Fibroblast of villous mesenchyme (primary cell): ENCODE measurements around a stretch of chr9.

DNA sequence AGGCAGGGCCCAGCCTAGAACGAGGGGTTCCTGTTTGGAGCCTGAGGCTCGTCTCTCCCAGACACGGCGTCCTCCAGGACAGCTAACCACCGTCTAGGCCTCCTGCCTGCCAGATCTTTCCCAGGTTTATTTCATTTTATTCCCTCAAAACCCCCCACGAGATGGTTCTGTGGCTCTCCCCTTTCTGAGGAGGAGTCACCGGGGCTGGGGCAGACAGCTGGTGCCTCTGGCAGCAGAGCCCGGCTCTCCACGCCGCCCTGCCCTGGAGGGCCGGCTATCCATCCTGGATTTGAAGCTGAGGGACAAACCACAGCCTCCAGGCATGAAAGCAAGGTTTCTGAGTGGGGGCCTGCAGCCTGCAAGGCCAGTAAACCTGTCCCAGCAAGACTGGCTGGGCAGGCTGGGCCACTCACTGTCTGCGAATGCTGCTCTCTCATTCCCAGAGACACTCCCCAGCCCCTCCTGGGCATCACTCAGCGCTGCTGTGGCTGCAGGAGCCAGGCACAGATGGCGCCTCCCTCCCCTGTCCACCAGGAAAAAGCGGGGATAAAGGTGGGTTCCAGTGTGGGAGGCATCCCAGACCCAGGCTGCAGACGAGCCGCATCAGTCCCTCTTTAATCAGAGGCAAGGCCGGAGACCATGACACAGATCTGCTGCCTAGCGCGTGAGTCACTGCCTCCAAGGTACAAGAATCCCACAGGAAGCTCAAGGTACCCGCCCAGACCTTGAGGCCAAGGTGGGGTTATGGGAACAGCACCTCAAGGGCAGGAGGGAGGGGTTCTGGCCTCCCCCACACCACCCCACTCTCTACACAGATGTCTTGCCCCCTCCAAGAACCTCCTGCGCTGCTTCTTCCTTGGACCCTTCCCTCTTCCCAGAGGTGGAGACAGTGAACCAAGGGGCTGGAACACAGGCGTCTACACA lies 118.0 kb downstream of the VAV2 start:
- CAGE, long polyA plus RNA = no peak

GRCh38 chr9:133892449-133892881 lies 99.7 kb downstream of the VAV2 start:
- CAGE, long polyA plus RNA = no peak

GRCh38 chr9:133937229-133937821 lies 54.8 kb downstream of the VAV2 start:
- CAGE, long polyA plus RNA = no peak

DNA sequence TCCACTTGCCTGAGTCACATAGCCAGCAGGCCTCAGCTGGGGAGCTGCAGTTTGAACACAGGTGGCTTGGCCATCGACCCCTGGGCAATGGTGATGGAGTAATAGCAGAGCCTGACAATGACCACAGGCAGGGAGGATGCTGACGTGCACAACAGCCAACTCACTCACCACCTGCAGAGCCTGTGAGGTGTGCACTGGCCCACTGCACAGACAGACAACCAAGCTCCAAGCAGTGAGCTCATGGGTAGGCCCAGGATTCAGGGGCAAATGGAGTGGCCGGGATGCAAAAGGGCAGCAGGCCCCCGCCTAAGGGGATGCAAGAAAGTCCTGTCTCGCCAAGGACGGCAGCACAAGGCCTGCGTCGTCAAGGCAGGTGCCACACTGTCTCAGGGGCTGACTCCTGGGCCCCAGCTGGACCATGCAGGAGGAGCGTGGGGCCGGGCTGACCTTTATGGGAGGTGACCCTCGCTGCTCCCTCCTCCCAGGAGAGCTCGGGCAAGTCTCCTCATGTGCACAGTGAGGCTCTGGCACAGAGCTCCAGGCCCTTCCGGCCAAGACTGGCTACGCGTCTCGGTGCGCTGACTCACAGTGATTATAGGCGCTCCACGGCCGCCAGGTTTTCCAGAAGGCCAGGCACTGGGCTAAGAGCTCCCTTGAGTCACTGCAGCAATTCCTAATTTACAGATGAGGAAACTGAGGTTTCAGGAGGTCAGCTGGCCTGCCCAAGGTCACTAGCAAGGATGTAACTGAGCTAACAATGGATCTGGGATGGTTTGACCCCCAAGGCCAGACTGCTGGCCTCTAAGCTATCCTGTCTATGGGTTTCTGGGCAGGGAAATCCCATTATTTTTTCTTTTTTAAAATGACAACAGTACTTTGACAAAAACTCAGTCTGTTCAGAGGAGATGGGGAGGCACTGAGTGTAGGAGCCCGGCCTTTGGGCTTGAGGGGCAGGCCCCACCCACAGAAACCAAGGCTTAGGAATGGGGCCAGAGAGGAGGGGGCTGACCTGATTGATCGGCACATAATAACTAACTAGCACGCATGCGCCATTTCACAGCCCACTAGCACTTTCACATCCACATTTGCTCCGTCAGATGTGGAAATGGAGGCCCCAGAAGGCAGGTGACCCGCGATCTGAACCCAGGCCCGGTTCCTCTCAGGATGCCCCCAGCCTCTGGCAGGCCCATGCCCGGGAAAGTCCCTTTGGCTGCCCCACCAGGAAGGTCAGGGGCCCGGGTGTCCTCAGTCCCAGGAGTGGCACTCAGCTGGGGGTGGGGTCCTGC lies 47.3 kb downstream of the VAV2 start:
- CAGE, long polyA plus RNA = no peak

DNA sequence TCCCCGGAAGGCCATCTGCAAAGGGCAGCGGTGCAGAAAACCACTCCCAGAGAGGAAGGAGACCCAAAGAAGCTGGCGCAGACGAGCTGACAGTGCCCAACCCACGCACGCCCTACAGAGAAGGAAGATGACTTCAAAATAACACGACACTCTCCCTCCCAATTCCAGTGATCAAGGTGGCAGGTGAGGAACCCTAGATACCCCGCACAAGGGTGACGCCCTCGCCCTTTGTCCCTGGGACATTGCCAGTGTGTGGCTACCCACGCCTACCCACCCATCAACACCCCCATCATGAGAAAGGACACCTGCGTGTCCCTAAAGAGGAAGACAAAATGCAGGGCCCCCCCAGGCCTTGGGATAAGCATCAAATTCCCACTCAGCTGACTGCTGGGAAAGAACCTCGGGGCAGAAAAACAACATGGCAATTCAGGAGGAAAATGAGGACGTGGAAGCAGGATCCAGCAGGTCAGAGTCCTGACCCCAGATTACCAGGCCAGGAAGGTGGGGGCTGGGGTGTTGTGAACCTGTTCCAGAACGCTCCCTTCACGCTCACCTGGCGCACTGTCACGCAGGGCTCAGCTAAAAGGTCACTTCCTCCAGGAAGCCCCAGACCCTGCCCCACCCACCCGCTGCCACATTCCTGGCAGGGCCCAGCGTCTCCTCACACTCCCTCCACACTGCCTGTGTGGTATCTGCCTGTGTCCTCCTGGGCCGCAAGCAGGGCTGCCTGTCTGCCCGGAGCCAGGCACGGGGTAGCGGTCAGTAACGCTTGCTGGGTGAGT lies 18.4 kb downstream of the VAV2 start:
- CAGE, long polyA plus RNA = no peak

GRCh38 chr9:134065389-134066051 lies 2.3 kb downstream of the BRD3 start:
- CAGE, long polyA plus RNA = no peak

DNA sequence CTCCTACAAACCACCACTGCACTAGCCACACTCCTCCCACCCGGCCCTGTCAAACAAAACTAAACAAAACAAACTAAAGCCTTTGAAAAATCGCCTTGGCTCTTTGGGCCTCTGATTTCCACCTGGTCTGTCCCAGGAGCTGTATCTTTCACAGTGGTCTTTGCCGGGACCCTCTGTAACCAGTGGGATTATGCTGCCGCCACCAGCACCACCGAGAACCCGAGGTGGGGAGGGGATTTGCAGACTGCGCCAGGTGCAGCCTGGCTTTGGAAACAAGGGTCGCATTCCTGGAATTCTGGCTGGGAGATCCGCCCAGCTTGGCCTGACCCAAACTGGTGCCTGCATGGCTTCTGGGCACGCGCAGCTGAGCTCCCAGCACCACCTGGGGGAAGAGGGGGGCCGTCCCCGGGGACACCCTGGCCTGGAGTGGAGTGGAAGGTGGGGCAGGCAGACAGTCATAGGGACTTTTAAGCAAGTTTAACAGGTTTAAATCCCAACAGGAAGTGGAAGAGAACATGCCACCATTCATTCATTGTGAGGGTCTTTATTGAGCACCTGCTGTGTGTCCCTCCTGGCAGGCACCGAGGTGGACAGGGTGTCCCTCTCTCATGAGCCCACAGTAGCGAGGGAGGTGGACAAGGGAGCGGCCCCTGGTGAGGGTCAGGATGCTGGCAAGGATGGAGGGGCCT lies 4.8 kb upstream of the WDR5 start:
- CAGE, long polyA plus RNA = no peak

DNA sequence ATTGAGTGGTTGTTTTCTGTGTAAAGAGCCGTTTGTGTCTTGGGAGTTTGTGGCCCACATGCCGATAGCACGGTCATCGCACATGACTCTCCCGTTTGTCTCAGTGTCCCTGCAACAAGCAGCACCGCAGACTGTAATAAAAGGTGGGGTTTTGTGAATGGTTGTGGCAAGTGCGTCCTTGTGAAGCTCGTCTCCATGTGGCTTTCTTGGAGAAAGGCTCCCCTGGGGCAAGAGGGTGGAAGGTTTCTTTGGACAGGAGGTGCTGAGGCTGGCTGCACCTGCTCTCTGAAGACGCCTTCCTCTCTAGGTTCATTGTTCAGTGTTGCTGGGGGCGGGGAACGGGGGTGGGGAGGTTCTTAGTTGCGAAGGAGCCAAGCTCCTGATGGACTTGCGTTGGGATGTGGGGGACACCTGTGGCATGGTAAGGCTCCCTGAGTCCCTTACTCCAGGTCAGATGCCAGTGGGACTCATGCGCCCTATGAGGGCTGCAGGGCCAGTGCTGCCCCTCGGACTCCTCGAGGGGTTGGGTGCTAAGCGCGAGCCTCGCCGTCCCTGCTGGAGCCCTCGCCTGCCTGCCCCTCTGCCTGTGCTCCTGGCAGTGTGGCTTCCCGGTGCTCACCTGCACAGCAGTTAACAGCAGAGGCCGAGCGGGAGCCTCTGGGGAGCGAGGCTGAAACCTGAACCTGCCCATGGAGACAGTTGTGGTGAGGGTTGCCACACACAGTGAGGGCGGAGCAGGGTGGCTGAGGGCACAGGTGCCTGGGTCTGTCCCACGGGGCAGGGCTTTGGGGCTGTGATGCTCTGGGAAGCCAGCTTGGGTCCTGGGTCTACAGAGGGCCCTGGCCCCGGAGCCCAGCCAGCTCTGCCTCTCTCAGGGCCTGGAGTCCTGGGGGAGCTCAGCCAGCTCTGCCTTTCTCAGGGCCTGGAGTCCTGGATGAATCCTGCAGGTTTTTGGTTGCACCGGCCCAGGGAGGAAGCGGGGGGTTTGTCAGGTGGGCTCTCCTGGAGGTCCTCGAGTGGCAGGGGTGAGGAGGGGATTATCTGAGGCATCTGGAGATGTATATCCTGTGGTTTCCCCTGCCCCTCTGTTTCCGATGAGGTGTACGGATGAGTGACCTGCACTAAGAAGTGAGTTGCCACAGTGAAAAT lies 23.0 kb downstream of the WDR5 start:
- CAGE, long polyA plus RNA = no peak

DNA sequence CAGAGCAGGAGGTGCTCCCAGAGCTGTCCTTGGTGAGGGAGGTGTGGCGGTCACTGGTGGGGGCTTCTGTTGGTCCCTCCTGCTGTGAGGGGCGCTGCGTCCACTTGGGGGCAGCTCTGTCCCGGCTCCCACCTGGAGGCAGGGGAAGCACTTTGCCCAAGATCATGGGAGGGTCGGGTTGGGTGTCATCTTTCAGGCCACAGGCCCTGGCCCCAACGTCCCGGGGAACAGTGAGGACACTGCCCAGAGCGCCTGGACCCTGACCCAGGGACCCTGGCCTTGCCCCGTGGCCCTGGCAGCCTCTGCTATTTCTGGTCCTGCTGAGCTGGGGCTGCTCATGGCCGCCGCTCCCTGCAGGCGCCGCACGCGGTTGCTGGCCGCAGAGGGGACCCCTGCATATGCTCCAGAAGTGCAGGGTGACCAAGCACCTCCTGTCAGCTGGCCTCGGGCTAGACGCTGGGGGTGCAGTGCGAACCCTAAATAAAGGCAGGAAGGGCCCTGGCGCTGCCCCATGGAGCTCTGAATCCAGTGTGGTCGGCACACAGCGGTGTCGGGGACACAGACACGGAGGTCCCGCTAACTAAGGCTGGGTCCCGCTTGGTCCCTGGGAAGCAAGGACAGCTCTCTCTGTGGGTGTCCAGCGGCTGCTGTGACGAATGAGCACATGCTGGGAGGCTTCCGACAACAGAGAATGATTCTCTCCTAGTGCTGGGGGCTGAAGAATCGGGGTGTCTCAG lies 40.2 kb downstream of the WDR5 start:
- CAGE, long polyA plus RNA = no peak

DNA sequence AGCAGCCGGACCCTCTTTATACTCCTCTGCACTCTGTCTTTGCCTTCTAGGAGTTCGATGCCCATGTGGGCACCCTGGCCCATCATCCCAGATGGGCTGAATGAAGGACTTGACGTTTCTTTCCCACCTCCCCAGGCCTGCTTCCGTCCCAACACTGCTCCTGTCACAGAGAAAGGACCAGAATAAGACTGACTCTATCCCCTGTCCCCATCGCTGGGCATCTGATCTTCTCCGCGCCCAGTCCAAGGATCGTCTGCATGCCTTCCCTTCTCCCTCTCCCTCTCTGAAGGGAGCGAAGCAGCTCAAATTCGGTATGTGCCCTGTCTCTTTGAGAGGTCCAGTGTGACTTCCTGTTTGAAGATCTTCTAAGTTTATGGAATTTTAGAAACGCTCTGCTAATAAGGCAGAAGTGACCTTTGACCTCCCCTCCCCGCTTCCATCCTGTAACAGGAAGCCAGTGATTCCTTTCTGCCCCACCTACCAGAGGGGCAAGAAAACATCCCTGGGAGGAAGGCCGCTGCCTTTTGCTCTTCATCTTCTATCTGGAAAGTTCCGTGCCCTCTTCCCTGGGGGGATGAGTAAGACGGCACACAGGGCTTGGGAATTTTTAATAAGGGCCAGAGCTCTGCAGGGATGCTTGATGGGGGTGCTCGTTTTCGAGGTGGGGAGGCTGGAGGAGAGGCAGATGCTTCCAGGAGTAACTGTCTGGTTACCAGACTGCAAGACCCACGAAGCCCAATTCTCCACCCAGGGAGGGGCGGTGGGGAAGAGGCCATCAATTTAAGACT lies 69.2 kb downstream of the WDR5 start:
- CAGE, long polyA plus RNA = no peak

- CAGE, long polyA plus RNA = no peak
Observed at GRCh38 chr9:134345789-134346622, 19.8 kb downstream of the RXRA start.

- CAGE, long polyA plus RNA = no peak
Observed at GRCh38 chr9:134357560-134358458, 31.6 kb downstream of the RXRA start.

DNA sequence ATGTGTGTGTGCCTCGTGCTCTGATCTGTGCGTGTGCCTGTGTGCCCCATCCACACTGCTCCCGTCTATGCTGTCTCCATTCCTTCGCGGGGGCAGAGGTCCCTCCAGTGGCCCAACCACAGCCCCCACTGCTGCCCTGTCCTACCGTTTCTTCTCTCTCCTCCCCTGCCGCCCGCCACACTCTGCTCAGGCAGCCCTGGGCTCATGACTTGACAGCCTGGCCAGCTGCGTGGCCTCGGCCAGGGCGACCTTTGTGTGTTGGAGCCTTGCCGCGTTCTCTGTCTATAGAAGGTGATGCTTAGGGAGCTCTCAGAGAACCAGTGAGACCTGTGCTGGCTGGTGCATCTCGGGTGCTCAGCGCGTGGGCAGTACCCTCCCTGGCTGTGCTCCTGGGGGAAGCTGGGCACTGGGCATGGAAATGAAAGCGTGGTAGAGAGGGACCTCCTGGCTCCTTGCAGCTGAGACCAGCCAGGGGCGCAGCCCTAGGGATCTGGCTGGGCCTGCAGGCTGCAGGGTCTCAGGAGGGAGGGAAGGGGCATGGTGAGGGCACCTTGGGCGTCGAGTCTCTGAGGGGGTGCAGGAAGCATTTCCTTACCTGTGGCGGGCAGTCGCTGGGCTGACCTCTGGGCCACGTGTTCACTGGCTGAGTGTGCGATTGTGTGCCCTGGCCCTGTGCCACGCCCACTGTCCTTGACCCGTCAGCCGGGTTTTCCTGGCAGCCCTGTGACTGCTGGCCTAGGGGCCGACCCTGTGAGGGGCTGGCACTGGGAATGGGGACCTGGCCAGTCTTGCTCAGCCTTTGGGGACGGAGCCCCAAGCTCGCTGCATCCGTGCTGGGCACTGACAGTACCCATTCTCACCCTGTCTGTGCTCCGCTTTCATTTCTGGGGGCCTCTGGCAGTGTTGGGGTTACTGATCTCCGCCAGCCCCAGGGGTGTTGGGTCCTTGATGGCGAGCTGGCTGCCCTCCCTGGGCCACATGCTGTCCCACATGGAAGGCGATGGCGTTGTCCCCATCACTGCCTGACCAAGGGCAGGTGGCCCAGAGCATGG lies 50.4 kb downstream of the RXRA start:
- CAGE, long polyA plus RNA = no peak

- CAGE, long polyA plus RNA = no peak
Observed at GRCh38 chr9:134407056-134407722, 80.9 kb downstream of the RXRA start.

- CAGE, long polyA plus RNA = no peak
Observed at GRCh38 chr9:134414318-134415286, 88.3 kb downstream of the RXRA start.

- CAGE, long polyA plus RNA = no peak
Observed at GRCh38 chr9:134428968-134429579, 102.8 kb downstream of the RXRA start.

- CAGE, long polyA plus RNA = no peak
Observed at GRCh38 chr9:134455869-134456894, 129.9 kb downstream of the RXRA start.

DNA sequence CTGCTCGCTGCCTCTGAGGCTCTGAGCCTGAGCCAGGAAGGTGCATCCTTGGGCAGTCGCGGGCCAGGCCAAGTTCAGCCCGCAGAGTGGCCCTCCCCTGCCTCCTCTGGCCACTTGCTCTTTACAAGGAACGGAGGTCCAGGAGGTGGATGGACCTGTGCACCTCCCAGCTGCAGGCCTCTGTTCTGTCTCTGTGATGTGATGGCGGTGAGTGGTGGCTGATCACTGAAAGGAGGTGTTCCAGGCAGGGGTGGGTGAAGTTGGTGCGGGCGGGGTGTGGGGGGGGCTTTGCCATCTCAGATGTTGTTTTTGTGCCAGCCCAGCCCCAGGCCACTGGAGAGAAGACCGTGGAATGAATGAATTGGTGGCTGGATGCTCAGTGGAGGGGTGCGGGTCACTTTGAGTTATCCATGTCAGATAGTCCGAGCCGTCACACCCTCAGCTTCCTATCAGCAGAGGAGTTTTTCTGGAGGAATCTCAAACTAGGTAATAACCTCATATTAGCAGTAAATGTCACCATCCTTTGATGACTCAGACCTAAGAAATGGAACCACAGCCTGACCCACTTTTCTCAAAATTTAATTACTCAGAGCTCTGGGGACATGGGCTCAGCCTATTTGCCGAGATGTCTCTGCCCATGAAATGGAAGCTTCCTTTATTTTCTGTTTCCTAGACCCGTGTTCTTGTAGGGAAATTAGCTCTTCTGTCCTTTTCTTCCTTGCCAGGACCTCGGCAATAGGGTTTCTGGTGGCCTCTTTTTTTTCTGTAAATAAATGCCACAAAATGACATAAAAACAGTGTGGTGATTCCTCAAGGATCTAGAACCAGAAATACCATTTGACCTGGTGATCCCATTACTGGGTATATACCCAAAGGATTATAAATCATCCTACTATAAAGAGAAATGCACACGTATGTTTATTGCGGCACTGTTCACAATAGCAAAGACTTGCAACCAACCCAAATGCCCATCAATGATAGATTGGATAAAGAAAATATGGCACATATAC lies 7.5 kb downstream of the COL5A1 start:
- CAGE, long polyA plus RNA = no peak

DNA sequence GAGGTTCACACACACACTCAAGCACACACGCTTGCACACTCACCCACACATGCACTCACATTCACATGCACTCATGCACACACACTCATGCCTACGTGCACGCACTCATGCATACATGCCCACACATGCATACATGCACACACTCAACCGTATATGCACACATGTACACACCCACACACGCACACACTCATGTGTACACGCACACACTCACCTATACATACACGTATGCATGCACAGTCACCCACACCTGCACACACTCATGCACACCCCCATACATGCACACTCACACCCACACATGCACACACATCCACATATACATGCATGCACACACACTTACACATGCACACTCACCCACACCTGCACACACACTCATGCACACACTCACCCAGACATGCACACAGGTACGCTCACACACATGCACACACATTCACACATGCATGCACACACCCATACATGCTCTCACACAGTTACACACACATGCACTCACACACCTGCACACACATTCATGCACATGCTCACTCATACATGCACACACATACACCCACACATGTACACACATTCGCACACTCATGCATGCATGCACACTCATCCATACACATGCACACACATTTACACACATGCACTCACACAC lies 102.8 kb downstream of the COL5A1 start:
- CAGE, long polyA plus RNA = no peak

GRCh38 chr9:134806042-134806467 lies 74.6 kb upstream of the FCN2 start:
- CAGE, long polyA plus RNA = no peak